Right ventricle myocardium (tissue), 1 donor: ENCODE results near the gene PRAMEF13.

GRCh38 chr1:12434147-12434627 lies 183.8 kb downstream of the DHRS3 start:
- PRO-cap, 2 experiments = no peak in any of the 2 experiments

- PRO-cap, 2 experiments = no peak in any of the 2 experiments
Observed at GRCh38 chr1:12435488-12436755, 182.1 kb downstream of the DHRS3 start.

GRCh38 chr1:12450287-12450891 lies 167.6 kb downstream of the DHRS3 start:
- PRO-cap, 2 experiments = no peak in any of the 2 experiments

- PRO-cap, 2 experiments = no peak in any of the 2 experiments
Observed at GRCh38 chr1:12457530-12457955, 160.5 kb downstream of the DHRS3 start.

DNA sequence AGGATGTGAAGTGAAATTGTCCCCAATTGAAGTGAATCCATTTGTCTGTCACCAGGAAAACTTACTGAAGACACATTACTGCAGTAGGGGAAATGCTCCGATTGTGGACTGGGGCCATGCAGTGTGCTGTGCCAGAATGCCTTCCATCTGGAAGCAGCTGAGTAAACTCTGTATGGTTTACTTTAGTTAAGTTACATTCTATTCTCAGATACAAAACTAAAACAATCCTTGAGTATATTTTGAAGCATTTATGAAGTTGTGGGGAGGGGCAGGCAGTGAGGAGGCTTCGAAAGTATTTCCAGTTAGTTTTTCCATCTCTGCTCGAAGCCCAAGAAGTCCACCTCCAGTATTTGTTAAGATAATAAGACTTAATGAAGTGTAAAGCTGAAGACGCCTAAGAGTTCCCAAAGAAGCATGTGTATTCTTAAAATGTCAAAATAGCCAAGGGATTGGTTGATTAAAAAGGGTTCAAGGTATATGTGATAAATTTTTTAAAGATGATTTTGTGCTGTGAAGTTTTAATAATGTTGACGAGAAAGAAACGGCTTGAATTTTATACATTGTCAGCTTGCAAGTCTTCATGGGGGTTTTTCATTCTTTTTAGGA lies 156.6 kb downstream of the DHRS3 start:
- PRO-cap, 2 experiments = no peak in any of the 2 experiments

DNA sequence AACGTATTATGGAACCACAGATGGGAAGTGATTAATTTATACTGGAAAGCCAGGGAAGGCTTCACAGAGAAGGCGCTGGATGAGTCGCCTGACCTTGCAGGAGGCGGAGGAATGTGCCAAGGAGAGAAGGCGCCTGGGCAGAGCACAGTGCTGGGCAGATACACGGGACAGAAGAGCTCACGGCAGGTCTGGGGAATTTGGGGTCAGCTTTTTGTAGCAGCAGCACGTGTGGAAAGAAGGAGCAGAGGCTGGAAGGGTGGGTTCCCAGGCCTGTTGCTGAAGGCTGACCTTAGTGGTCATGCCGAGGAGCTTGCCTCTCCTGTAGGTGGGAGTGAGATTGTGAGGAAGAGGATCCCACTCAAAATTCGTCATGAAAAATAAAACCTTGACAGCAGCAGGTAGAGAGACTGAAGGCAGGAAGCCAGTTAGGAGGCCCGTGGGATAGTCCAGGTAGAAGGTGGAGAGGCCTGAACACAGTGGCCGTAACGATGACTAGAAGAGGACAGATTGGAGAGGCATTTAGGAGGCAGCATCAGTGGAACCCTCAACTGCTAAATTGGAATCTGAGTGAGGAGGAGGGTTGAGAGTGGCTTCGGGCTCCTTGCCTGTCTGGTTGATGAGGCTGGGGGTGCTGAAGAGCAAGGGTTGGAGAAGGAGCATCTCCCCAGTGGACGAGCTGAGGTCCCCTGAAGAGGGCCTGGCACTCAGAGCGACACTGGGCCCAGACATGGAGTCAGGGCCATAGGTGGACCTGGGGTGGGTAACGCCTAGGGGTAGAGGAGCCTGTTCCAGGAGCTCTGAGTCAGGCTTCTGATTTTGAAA lies 116.0 kb downstream of the DHRS3 start:
- PRO-cap, 2 experiments = no peak in any of the 2 experiments

DNA sequence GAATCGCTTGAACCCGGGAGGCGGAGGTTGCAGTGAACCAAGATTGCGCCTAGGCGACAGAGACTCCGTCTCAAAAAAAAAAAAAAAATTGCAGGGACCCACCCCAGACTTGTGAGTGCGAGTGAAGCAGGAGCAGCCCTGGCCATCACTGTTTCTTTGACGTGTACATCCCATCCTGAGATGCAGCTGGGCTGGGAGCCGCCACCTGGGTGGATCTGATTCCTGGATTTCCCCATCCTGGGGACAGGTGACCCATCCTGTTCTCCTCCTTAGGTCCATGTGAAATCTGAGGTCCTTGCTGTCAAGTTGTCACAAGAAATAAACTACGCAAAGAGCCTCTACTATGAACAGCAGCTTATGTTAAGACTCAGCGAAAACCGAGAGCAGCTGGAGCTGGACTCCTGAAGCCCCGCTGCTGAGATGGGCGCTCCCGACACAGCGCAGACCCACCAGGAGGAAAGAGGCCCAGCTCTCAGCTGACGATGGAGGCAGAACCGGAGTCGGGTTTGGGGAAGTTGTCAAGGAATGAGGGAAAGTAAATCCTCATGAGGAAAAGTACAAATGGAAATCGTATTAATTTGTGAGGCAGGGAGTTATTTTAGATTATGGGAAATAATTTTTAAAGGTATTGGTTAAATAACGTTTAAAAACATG lies 109.3 kb downstream of the DHRS3 start:
- PRO-cap, 2 experiments = no peak in any of the 2 experiments

DNA sequence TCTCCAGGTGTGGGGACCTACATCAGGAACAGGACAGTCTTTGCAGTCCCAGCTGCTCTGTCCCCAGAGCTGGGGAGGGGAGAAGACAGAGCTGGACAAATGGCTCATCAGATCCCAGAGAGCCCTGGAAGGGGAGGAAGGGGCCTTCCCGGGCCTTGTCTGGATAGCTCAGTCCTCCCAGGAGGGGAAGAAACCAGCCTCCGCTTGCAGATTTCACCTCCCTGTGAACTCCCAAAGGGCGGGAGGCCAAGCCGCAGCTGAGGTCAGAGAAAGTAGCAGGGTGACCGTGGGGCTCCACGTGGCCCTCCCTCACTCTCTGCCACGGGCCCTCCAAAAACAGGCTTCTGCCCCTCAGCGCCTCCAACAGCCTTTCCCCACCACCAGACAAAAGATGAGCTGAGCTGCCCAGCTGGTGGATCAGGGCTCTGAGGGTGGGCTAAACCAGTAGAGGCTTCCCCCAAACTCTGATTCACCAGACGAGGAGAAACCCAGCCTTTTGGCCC lies 76.5 kb downstream of the DHRS3 start:
- PRO-cap, 2 experiments = no peak in any of the 2 experiments

- PRO-cap, 2 experiments = peak in 2 of 2 experiments; most common minus-strand start chr1:12553323 (in 2)
Observed at GRCh38 chr1:12552922-12553652, 64.9 kb downstream of the DHRS3 start.

DNA sequence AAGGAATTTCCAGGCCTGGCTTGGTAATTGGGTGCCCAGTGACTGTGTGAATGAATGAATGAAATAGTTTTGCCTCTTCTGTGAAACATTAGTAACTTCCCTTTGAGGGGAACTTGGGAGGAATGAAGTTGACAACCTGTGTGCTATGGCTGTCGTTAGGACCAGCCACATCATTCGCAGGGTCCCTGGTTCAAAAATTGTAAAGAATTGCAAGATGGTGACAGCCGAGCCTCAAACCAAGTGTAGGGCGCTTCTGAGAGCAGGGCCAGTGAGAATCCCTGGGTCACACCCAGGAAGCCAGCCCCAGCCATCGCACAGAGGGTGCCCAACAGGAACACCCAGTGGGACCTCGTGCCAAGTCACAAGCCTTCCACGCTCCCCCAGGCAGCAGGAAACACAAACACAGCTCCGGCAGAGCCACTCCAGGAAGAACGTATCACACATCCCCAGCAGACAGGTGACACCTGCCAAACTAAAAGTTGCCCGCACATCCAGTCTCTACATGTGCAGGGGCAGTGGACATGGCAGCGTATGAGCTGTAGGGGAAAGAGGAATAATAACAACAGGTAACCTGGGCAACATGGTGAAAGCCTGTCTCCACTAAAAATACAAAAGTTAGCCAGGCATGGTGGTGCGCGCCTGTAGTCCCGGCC lies 20.3 kb downstream of the DHRS3 start:
- PRO-cap, 2 experiments = no peak in any of the 2 experiments

GRCh38 chr1:12610550-12611260 lies 7.3 kb downstream of the DHRS3 start:
- PRO-cap, 2 experiments = no peak in any of the 2 experiments

GRCh38 chr1:13201130-13201831 lies at the start of gene PRAMEF13:
Gene PRAMEF13 (minus strand): TSS chr1:13201409.
- PRO-cap, 2 experiments = no peak in any of the 2 experiments

DNA sequence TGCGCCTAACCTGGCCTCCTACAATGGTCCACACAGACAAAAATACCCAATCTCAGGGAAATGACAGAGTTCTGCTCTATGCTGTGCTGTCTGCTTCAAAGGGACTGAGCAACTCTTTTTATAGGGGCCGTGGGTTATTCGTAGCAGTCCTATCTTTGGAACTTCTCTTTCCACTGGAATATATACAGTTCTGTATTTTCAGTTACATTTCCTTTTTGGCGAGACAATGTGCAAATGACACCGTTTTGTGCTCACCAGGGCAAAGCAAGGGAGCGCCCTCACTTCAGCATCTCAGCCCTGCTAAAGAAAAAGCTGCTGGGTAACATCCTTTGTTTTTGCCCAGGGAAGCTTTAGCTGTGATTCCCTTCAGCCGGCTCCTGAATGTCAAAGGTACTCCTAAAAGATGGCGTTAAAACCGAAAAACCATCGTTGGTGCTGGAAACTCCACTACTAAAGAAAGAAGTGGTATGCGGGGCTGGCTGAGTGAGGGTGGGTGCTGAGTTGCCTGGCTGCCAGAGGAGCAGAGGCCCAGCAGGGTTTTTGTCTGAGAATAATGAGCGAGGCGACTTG lies 1.7 kb downstream of the PDPN start:
- PRO-cap, 2 experiments = no peak in any of the 2 experiments

GRCh38 chr1:13593483-13594295 lies 10.1 kb downstream of the PDPN start:
- PRO-cap, 2 experiments = no peak in any of the 2 experiments

DNA sequence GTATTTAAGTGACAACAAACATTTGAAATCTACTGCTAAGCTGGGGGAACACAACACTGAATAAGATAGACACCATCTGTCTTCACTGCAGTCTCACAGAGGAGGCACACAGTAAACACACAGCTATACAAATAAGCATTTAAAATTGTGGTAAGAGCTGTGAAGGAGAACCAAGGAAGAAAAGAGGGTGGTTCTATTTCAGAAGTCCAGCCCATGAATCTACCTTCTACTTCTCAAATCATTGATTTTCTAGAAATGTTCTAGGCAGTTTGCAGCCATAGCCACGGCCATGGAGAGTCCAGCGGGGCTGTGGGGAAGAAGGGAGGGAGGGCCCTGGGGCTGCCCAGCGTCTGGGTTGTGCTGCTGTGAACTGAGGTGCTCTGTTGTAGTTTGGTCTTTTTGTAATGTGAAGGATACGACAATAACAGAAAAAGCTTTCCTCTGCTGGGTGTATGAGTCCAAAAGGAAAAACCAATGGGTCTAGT lies 28.2 kb downstream of the PRDM2 start:
- PRO-cap, 2 experiments = no peak in any of the 2 experiments

DNA sequence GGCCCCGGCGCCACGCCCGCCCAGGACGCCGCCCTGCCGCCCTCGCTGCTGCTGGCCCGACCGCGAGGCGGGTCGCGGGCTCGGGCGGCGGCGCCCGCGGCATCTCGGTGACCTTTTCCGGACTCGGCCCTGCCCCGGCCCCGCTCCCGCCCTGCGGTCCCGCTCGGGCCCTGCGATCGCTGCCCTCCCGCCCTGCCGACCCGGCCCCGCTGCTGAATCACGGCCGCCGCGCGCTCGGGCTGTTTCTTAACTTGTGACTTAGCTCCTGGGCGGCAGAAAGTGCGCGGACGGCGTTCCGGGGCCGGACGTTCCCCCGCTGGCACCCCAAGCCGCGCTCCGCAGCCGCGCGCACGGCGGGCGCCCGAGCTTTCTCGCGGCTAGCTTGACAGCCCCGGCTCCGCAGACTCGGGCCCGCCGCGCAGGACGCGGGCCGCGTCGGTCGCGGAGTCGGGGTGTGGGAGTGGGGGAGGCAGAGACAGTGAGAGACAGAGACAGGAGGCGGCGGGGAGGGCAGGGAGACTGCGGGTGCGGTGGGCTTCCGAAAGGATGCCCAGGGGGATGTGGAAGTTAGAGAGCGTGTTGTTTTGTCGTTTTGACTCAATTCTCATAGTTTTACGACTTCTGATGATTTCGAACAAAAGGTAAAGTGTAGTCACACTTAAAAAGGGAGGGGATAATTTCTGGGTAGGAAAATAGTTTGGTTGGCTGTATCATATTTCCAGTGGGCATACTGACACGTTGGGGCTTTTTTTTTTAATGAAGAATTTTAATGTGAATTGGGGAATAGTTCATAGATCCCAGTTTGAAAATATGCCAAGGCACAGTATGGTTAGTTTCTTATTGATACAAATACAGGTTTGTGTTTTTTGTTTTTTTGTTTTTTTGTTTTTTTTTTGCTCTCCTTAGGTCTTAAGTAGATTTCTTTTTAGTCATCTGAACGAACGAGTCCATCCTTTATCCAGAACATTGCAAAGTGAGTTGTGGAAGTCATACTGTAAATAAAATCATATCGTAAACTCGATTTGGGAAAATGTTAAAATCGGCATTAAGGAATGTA lies 49.9 kb downstream of the PRDM2 start:
- PRO-cap, 2 experiments = peak in 1 of 2 experiments; most common plus-strand start position 275 of the sequence (in 1); most common minus-strand start position 253 of the sequence (in 1)

DNA sequence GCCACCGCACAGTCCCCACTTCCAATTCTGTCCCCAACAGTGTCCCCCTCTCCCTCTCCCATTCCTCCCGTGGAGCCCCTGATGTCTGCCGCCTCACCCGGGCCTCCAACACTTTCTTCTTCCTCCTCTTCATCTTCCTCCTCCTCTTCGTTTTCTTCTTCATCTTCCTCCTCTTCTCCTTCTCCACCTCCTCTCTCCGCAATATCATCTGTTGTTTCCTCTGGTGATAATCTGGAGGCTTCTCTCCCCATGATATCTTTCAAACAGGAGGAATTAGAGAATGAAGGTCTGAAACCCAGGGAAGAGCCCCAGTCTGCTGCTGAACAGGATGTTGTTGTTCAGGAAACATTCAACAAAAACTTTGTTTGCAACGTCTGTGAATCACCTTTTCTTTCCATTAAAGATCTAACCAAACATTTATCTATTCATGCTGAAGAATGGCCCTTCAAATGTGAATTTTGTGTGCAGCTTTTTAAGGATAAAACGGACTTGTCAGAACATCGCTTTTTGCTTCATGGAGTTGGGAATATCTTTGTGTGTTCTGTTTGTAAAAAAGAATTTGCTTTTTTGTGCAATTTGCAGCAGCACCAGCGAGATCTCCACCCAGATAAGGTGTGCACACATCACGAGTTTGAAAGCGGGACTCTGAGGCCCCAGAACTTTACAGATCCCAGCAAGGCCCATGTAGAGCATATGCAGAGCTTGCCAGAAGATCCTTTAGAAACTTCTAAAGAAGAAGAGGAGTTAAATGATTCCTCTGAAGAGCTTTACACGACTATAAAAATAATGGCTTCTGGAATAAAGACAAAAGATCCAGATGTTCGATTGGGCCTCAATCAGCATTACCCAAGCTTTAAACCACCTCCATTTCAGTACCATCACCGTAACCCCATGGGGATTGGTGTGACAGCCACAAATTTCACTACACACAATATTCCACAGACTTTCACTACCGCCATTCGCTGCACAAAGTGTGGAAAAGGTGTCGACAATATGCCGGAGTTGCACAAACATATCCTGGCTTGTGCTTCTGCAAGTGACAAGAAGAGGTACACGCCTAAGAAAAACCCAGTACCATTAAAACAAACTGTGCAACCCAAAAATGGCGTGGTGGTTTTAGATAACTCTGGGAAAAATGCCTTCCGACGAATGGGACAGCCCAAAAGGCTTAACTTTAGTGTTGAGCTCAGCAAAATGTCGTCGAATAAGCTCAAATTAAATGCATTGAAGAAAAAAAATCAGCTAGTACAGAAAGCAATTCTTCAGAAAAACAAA lies 81.3 kb downstream of the PRDM2 start:
- PRO-cap, 2 experiments = no peak in any of the 2 experiments

DNA sequence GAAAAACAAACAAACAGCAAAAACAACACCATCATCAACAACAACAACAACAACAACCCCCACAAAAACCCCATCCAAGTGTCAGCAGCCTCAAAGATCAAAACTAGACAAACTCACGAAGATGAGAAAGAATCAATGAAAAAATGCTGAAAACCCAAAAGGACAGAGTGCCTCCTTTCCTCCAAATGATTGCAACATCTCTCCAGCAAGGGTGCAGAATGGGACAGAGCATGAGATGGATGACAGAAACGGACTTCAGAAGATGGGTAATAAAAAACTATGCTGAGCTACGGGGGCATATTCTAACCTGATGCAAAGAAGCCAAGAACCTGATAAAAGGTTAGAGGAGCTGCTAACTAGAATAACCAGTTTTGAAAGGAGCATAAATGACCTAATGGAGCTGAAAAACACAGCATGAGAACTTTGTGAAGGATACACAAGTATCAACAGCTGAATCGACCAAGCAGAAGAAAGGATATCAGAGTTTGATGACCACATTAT lies 297.2 kb downstream of the PRDM2 start:
- PRO-cap, 2 experiments = no peak in any of the 2 experiments

GRCh38 chr1:14023173-14023920 lies 323.4 kb downstream of the PRDM2 start:
- PRO-cap, 2 experiments = no peak in any of the 2 experiments

GRCh38 chr1:14627086-14627623 lies 28.7 kb downstream of the KAZN start:
- PRO-cap, 2 experiments = no peak in any of the 2 experiments